Neuron (in vitro differentiated cells): ENCODE results near the genes SLF1 and ARSK.

GRCh38 chr5:91245115-91245595 is 138.0 kb downstream of the ARRDC3 start:
- PRO-cap, result no peak

DNA sequence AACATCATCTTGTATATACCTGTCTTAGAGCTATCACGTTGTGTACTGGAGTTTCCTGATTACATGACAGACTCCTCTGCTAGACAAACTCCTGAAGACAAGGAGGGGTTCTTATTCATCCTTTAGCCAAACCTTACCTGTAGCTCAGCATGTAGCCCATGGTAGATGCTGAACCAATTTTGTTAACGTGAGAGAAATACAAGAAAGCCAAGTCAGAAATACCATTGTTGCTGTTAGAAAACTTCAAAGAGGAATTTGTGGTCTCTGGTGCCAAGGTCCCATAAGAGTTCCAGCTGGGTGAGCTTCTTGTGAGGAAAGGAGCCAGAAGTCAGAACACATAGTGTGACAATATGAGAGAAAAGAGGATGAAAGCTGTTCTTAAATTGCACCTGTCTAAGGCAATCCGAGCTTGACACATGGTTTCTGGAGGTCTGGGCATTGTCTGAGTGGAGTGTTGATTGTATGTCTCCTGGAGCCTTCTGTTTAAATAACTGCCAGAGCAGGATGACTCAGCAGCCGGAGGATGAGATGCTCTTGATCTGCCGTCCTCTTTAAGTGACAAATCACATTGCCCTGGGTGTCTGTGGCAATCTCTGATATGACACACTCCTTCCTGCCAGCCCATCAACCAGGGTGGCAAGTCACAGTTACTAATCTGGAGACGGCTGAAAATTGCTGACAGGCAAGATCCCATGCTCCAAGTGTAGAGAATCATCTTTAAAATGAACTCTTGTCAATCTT is 69.0 kb downstream of the ARRDC3 start:
- PRO-cap, result no peak

GRCh38 chr5:91372782-91373277 is 10.3 kb downstream of the ARRDC3 start:
- PRO-cap, result no peak

- PRO-cap, result bidirectional peak, plus-strand start at chr5:91383991, minus-strand start at chr5:91384019
Measured at GRCh38 chr5:91383865-91384135, 683 bp upstream of the ARRDC3 start.

DNA sequence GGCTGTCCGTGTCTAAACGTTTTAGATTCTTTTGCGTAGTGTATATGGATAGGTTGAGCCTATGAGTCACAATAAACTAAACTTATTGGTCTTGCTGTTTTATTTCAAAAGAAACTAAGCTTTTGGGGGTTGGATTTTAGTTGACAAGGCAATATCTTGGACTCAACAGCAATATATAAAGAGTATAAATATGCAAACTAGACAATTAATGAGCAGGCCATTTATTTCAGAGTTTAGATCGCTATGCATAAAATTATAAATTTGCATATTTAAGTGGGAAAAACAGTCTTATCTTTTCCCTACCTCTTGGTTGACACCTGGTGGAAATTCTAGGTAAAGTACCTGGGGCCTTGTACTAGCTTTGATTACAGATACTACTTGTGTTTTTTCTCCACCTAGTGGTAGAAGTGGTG is 1.6 kb upstream of the ARRDC3 start:
- PRO-cap, result no peak

- PRO-cap, result no peak
Measured at GRCh38 chr5:92641093-92641328, 942.0 kb upstream of the NR2F1 start.

DNA sequence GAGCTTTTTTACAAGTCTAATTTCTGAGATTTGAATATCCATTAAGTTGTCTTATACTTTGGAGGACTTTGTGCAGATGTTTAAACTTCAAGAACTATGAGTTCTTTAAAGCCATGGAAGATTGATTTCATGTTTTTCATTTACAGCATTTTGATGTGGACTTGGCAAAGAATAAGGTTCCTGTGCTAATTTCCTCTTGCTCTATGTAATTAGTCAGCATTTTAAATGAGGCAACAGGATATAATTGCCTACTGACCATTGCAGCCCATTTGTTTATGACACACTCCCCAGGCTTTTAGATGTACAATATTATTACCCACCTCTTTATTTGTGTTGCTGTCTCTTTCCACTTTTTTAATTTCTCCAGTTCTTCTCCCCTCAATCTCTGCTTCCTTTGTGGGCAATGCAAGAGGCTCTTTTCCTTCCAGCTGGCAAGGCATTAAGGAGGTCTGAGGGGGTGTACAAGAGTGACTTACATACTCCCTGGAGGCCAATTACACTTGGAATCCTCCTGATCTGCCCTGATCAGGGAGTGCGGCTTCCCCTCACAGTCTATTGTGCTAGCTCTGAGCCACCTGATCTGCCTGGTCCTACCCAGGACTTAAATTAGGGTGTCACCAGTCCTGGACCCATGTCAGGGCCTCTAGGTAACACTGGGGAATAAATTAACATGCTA is 420.8 kb upstream of the NR2F1 start:
- PRO-cap, result no peak

- PRO-cap, result no peak
Measured at GRCh38 chr5:93240409-93240931, 342.6 kb upstream of the NR2F1 start.

GRCh38 chr5:93581934-93582465 is 1.0 kb upstream of the NR2F1 start:
- PRO-cap, result no peak

GRCh38 chr5:93596601-93597653 is 13.9 kb downstream of the NR2F1 start:
- PRO-cap, result no peak

GRCh38 chr5:94618423-94619505 is at the start of gene SLF1:
SLF1 (plus strand) TSS chr5:94618669.
- PRO-cap, result bidirectional peak, plus-strand start at chr5:94618681, minus-strand start at chr5:94618604

DNA sequence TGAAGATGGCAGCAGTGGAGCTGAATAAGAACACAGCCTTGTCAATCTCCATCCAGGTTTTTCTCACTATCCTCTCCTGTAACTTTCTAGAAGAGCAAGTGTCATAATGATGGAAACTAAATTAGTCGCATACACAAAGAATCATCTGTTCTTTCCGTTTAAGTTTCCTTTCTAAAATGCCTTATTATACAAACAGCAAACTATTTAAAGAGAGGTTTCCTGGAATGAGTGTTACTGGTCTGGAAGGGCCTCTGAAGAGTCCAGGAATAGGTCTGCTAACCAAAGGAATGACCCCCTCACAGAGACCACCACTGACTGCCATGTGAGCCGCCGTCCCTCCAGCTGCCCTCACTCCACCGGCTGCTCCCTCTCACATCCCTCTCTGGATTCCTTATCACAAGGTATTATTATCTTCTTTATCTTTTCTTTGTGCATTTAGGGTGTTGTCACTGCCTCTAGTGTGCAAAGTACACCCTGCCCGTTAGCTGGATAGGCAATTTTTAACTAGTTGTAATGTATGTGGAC is 146.5 kb downstream of the MCTP1 start:
- PRO-cap, result no peak

GRCh38 chr5:95478045-95478678 is 76.6 kb downstream of the SKIC3 start:
- PRO-cap, result no peak

- PRO-cap, result no peak
Measured at GRCh38 chr5:95548368-95548784, 6.4 kb downstream of the SKIC3 start.

DNA sequence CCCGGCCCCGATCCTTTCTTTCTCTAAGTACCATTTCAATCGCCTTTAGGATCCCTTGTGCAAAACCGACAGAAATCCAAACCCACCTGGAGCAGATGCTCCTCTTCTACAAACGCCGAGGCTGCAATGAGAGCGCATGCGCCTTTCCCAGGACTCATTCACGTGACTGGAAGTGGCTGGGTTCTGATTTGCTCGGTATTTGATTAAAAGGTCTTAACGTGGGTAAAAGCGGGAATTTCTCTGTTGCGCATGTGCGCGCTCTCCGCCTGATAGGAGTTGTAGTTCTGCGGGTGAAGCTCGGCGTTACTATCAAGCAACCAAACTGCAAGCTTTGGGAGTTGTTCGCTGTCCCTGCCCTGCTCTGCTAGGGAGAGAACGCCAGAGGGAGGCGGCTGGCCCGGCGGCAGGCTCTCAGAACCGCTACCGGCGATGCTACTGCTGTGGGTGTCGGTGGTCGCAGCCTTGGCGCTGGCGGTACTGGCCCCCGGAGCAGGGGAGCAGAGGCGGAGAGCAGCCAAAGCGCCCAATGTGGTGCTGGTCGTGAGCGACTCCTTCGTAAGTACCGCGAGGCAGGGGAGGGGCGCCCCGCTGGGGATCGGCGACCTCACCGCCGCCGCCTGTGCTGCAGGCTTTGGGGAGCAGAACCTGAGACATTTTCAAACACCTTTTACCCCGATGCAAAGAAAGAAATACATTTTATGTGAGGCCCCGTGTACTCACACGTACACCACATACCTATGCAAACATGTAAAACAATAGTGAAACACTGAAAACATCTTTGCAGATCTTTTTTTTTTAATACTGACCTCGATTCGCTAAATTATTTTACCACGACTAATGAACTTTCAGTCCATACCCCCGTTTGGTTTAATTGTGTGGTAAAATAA is at the start of gene ARSK:
Gene ARSK, plus strand, starts transcription at position 252 of the 887 bp plus-strand sequence.
- PRO-cap, result bidirectional peak, plus-strand start outside the sequence, minus-strand start at position 128 of the sequence; bidirectional peak, plus-strand start at position 381 of the sequence, minus-strand start at position 479 of the sequence

DNA sequence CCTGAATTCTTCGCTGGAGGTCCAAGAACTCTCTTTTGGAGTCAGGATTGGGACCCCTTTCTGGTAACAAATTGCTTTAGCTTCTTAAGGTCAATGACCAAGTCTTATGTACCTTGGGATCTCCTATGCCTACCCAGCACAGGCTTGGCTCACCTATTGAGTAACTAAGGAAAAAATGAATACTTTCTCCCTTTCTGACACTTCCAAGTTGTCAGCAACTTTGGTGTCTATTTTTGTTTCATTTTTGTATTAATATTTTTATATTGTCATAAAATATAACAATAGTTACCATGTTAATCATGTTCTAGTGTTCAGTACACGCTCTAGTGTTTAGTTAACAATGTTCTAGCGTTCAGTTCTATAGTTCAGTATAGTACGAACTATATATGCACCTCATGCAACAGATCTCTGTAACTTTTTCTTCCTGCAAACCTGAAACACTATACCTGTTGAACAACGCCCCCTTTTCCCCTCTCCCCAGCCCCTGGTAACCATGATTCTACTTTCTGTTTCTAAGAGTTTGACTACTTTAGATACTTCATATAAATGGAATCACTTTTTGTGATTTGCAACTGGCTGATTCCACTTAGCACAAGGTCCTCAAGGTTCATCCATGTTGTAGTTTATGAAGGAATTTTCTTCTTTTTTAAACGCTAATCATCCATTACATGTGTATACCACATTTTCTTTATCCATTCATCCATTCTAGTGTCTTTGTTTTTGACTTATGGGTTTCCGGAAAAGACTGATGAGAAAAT is 1.7 kb upstream of the RHOBTB3 start:
- PRO-cap, result no peak

GRCh38 chr5:95768738-95769038 is 37.6 kb downstream of the RHOBTB3 start:
- PRO-cap, result no peak

DNA sequence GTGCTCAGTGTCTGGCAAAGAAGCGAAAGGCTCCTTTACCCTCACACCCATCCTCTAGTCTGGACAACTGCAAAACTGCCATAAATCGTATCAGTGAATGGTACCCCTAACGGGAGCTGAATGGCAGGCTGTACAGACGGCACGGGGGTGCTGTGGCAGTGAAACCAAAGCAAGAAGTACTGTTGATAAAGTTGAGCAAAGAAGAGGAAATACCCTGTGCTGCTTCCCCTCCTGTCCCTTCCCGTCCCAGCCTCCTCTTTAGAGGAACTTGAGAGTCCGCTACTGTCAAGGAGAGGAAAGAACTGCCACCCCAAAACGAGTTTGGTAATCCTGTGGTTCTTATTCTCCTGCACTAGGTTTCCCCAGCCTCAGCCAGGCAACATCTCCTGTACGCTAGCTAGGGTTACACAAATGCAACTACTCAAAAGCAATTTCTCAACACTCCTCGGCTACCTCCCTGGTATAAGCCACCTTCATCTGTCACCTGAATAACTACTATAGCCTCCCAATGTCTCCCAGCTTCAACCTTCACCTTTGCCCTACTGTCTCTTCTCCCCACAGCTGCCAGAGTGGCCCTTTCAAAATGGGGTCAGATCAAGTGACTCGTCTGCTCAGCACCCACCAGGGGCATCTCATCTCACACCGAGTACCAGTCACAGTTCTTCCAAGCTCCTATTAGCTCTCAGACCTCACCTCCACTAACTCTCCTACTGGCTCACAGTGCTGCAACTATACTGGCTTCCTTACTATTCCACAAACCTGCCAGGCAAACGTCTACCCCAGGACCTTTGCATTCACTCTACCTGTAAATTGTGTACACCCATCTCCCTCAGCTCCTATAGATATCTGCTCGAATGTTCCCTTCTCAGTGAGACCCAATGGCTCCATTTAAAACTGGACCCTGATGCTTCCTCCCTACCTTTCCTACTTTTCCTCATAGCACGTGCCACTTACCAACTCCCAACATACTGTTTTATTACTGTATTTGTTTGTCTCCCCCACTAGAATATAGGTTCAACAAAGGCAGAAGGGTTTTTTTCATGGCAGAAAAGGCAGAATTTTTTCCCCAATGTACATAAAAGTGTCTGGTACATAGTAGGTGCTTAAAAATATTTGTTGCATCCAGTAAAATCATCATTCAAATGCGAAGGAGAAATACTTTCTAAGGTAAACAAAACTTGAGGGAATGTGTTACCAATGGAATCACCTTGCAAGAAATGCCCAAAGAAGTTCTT is 4.0 kb downstream of the GLRX start:
- PRO-cap, result no peak

GRCh38 chr5:95823433-95824581 is 1.3 kb upstream of the GLRX start:
- PRO-cap, result no peak

DNA sequence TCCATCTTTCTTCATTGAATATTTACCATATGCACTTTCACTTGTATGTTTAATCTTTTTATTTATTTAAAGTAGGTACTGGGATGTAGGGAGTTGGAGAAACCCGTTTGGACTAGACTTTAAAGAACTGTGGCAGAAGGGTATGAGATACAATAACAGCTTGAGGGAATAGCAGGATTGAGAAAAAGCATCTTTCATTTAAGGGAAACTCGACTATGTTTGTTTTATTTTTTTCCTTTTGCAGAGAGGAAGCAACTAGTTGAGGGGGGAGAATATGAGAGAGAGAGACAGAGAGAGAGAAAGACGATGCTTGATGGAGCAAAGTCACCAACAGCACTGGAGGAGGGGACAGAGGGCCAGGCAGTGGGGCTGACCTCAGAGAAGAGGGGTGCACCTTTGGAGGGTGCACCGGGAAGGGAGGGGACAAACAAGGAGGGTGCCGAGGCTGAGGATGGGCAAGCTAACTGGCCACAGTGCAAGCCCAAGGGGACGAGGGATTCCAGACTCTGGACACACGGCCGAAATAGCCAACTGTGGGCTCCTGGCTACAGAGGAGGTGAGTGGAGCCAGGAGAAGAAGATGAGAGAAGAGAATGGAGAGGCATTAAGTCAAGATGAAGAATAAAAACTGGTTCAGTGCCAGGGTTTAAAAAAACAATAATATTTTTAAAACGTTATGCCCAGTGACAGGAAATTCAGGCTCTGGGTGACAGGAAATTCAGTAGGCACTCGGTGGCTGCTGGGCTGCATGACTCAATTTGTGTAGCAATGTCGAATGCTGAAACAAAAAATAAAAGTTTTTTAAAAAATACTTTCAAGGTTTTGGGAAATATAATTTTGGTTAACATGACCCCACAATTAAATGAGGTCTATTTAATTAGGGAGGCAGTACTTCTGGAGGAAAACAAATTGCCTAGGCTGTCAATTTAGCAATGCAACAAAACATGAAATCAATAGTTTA is 13.2 kb upstream of the GLRX start:
- PRO-cap, result no peak